Bile duct (tissue), 1 donor: ENCODE results near the genes ATG9A and RESP18.

DNA sequence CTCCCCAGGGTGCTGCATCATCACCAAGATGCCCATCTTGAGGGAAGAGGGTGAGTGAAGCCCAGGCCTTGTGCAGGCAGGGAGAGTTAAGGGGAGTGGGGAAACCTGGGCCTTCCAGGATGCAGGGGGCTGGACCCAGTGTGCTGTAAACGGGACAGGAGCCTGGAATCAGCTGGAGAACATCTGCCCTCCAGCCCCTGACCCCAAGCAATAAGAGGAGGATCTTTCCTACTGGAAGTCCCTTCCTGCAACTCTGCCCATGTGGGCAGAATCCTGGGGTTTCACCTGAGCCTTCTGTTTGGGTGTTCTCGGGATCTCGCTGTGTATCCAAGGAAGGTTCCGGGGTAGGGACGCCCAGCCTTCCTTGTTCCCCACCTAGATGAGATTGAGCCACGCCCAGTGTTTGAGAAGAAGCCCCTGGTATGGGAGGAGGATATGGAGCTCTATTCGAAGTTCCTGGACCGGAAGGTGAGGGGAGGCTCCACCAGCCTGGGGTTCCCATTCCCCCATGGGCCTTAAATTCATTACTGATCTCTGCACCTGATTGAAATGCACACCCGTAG is 10.5 kb downstream of the CATIP start:
- PRO-cap = no peak

GRCh38 chr2:218367614-218368342 is 11.1 kb downstream of the CATIP start:
- PRO-cap = bidirectional peak, plus-strand start at chr2:218367963, minus-strand start at chr2:218367853

DNA sequence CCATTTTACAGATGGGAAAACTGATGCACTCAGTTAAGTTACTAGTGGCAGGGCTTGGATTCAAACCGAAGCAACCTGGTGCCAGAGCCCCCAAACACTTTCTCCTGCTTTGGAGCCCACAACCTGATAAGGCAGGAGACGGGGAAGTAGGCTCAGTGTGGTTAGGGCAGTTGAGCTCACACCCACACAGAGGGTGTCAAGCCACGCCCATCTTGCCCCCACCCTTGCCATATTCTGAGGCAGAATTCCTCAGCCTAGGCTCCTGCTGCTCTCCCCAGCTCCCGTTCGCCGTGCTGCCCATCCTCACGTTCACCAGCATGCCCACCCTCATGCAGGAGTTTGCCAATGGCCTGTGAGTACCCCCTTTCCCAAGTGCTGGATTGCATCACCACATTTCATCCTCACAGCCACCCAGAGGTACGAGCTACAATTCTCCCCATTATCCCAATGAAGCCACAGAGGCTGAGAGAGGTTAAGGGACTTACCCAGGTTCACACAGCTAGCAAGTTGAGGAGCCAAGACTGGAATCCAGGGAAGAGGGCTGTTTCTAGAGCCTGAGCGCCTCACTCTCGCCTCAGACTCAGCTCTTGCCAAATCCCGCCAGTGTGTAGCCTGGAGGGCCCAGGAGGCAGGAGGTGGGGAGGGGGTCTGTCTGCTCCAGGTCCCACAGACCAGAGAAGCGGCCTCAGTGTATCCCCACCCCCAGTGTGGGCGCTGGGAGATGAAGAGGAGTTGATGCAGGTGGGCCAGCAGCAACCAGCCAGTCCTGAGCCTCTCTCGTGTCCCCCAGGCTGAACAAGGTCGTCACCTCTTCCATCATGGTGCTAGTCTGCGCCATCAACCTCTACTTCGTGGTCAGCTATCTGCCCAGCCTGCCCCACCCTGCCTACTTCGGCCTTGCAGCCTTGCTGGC is 5.6 kb upstream of the CTDSP1 start:
- PRO-cap = no peak

DNA sequence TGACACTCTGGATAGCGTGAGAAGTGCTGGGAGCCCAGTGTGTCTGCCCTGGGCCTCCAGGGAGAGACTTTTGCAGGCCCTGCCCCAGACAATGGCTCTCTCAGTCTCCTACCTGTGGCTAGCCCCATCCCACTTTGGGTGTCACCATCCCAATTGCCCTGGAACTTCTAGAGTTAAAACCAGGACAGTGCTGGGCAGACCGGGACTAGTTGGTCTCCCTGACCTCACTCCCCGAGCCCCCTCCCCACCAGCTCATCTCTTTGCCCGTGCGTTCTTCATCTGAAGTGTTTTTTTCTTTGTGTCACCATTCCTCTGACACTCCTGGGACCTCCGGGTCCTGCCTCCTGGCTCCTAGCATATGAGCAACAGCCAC is 354 bp downstream of the VIL1 start:
- PRO-cap = no peak

DNA sequence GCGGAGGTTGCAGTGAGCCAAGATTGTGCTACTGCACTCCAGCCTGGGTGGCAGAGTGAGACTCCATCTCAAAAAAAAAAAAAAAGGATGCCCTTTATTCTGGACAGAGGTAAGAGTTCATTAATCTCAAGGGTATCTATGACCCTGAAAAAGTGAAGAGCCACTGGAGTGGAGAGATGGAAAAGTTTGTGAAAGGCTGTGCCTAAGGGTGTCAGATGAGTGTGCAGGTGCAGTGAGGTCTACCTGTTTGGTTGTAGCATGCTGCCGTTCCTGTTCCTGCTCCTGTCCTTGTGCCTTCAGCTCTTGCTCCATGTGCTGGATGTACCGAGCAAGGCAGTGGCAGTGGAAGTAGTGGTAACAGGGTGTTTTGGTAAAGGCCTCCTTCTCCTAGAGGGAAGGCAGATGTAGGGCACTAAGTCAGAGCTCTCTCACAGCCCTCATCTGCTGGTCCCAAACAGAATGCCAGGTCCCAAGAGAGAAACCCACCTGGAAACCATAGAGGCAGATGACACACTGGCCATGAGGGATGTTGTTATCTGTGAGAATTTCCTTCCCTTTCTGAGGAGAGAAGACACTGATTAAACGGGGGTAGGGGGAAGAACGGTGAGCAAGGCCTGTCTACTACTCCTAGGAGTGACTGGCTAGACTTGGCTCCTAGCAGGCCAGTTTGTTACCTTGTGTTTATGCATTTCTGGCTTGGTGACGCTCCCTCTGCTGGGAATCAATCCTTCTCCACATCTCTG is 6.0 kb downstream of the RNF25 start:
- PRO-cap = no peak

DNA sequence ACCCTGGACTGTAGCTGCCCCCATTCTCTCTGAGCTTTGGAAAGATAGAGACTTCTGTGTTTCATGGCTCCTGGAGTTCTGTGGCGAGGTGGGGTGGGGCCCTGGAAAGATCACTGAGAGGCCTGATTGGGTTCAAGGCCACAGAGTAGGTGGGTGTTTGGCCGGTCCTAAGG is 26.3 kb upstream of the CYP27A1 start:
- PRO-cap = no peak

GRCh38 chr2:218883248-218883808 is 2.7 kb downstream of the WNT10A start:
- PRO-cap = no peak

GRCh38 chr2:218995954-218996917 is 3.0 kb upstream of the CRYBA2 start:
- PRO-cap = unidirectional peak, plus-strand start at chr2:218996341; unidirectional peak, plus-strand start at chr2:218996374

DNA sequence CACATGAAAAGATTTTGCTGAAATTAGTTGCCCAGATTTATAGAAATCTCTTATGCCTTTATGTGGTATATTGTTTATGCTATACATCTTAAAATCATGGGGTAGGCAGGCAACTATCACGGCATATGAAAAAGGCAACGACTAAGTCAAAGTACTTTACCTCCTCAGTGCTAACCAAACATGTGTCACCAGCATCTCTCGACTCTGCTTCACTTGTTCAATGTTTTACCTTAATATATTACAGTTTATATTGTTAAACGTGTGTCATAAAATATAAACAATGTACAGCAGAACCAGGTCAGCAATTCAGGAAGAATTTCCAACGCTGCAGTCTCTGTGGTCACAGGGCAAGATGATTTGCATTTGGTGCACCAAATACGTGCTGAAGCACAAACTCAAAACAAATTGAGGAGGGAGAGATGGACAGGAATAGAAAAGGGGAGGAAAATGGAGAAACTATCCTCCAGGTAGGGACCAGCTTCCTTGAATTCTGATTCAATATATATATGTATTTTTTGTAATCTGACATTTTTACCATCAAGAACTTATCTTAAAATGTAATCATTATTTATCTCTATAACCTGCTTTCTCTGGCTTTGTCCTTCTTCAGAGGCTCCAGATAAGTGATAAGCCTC is 47.6 kb downstream of the NHEJ1 start:
- PRO-cap = no peak

DNA sequence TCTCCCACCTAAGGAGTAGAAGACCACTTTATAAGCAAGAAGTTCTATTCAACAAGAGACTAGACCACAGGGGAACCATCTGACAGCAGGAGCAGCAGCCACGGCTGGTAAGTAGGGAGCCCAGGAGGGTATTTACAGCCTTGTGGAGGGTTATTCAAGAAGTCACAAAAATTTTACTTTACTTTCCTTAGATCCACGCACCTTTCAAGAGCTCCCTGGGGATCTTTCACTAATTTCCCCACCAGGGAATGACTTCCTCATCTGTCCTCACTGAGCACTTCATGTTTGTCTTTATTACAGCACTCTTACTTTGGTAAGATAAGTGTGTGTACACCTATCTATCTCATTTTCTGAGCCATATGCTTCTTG is 38.6 kb downstream of the NHEJ1 start:
- PRO-cap = no peak

DNA sequence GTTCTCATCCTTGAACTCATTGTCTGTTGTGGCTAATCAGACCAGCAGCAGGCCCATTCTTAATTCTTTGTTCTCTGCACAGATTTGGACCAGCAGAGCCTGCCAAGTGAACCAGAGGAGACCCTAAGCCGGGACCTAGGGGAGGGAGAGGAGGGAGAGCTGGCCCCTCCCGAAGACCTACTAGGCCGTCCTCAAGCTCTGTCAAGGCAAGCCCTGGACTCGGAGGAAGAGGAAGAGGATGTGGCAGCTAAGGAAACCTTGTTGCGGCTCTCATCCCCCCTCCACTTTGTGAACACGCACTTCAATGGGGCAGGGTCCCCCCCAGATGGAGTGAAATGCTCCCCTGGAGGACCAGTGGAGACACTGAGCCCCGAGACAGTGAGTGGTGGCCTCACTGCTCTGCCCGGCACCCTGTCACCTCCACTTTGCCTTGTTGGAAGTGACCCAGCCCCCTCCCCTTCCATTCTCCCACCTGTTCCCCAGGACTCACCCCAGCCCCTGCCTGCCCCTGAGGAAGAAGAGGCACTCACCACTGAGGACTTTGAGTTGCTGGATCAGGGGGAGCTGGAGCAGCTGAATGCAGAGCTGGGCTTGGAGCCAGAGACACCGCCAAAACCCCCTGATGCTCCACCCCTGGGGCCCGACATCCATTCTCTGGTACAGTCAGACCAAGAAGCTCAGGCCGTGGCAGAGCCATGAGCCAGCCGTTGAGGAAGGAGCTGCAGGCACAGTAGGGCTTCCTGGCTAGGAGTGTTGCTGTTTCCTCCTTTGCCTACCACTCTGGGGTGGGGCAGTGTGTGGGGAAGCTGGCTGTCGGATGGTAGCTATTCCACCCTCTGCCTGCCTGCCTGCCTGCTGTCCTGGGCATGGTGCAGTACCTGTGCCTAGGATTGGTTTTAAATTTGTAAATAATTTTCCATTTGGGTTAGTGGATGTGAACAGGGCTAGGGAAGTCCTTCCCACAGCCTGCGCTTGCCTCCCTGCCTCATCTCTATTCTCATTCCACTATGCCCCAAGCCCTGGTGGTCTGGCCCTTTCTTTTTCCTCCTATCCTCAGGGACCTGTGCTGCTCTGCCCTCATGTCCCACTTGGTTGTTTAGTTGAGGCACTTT is 4.2 kb downstream of the RETREG2 start:
- PRO-cap = no peak

DNA sequence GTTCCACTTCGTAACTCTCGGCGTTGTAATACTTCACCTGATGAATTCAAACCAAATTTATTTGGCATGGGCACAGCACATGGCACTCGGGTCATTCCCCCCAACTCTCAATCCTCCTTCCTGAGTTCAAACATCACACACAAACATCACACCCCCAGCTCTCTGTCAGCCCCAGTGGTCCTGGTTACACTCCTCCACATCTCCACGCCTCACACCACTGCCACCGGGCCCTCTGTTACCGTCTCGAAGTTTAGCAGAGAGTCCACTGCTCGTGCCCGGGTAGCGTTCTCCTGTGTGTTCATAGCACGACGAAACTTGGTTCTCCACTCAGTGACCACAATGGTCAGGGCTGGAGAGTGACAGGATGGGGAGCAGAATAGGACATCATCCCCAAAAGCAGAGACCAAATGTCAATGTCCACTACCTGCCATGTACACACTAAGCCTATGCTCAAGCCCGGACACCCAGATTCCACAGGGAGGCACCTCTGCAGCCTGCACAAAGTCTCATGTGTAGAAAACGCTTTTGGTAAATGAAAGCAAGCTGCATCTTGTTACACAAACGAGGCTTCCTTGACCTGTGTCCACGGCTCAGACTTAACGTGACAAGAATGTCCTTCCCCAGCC is 4.5 kb downstream of the ABCB6 start:
- PRO-cap = no peak

DNA sequence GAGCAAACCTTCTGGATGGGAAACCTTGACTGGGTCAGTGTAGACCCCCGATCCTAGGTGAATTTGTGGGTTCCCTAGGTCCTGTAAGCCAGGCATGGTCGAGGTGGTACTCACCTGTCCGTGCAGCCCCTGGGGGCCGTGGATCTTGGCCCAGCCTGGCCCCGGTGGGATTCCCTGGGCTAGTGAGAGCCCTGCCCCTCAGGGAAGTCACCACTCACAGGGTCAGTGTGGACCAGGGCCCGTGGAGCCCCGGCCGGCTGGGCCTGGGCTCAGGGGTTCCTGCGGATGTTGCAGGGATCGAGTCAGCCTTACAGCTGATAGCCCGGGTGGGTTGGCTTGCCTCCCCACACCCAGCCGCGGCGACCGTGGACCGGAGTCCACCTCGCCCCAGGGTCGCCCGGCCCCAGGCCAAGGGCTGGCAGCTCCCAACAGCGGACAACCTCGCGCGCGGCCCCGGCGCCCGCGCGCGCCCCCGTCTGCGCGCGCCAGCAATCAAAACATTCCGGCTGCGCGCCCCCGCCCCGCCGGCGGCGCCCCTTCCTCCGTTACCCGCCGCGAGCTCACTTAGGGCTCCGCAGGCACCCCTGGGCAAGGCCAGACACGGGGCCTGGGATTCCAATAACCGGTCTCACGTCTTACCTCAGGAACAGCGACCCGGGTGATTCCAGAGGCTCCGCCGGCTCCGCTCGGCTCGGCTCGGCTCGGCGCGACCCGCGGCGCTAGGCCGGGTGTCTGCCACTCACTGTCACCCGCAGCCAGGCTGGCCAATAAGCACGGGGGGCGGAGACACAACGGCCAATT is at the start of gene ATG9A:
TSS of gene ATG9A (minus strand) at position 741 of the 801 bp plus-strand sequence.
- PRO-cap = unidirectional peak, minus-strand start at position 452 of the sequence; unidirectional peak, minus-strand start at position 538 of the sequence; bidirectional peak, plus-strand start outside the sequence, minus-strand start at position 734 of the sequence

DNA sequence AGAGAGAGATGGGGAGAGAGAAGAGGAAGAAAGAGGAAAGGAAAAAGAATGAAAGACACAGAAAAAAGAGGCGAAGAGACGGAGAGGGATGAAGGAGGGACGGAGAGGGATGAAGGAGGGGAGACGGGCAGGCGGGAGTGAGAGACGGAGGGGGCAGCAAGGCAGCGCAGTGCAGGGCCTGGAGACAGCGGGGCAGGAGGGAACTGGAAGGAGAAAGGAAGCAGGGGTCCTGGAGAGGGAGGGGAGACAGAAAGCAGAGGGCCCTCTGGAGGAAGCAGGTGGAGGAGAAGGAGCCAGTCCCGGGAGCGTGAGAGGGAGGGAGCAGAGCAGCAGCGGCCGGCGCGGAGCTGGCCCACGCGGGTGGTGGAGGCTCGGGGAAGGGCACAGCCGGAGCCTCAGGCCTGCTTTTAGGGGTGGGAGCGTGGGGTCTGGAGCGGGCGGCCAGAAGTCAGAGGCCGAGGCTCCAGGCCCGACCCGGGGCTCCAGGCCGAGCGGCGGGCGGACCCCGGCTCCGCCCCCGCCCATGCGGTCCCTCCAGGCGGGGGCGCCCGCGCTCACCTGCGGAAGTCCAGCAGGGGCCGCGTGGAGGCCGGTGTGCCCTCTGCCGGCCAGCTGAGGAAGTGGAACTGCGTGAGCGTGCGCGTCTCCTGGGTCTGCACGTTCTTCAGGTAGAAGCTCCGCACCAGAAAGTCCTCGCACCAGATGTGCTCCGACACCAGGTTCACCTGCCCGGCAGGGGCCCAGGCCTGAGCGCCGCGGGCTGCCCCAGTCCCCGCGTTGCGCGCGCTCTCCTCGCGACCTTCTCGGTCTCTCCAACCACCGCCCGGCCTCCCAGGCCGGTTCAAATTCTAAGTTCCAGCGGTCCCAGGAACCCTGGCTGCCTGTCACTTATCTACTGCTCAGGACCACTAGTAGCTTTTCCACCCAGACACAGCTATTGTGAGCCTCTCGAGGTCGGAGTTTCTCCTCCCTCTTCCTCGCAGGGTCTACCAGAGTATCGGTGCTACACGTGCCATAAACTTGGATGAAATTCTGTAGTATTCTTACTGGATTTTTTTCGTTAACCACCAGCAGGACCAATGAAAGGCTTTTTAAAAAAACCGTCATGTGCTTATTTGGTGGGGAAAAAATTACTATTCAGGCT is 14.4 kb downstream of the PTPRN start:
- PRO-cap = unidirectional peak, minus-strand start at position 525 of the sequence

DNA sequence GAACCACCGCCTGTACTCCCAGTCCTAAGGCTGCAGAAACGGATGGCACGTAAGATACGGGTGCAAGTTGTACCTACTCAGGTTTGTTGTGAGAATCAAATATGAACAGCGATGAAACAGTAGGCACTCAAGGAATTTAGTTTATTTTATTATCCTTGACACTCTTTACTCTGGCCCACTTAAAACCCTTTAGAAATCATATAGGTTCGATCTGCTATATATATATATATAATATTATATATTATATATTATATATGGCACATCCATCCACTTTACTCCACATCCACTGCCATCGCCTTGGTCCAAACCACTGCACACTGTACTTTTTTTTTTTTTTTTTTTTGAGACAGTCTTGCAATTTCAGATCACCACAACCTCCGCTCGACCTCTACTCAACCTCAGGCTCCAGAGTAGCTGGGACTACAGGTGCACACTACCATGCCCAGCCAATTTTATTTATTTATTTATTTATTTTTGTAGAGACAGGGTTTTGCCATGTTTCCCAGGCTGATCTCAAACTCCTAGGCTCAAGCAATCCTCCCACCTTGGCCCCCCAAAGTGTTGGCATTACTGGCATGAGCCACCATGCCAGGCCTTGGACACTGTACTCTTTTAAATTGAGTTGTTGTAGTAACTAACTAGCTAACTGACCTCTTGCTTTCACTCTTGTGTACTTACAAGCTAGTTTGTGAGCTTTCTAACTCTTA is at the start of gene RESP18:
TSS of gene RESP18 (minus strand) at position 293 of the 707 bp plus-strand sequence.
- PRO-cap = no peak

DNA sequence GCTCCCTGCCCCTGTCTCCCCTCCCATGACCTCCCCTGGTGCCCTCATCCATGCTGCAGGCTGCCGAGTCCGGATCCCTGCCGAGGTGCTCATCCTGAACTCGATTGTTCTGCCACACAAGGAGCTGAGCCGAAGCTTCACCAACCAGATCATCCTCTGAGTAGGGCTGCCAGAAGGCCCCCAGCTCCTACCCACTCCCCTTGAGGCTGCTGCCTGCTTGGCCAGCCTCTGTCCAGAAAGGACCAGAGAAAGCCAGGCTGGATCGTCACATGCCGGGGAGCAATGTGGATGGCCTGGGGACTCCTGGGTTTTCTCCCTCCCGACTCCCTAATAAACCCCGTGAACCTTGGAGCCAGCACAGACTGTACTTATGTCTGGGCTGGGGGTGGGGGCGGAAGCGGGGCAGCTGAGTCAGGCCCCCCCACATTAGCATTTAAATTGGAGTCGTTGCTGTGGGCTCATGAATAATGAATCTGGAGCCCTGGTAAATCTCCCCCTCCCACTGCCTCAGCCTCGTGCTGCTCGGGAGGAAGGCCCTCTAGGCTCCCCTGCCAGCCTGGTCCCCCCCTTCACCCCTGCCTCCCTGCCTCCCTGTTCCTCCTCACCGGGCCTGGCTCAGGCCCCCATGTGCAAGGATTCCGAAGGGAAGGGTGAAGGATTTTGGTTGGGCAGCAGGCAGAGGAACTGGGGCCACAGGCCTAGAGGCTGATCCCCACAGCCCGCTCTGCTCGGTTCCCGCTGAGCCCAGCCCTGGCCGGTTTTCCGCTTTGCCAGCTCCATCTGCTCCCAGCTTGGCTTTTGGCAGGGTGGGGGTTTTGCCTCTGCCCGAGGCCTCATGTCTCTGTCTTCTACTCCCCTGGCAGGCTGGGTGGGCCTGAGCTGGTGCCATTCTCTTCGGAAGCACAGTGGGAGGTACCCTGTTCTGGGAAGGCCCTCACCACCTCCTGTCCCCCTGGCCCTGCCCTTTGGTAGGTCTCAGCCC is 7.4 kb upstream of the ASIC4 start:
- PRO-cap = no peak

- PRO-cap = no peak
These were observed 3.3 kb downstream of the OBSL1 start for GRCh38 chr2:219567893-219568628.

GRCh38 chr2:219571804-219572019 is 373 bp upstream of the OBSL1 start:
- PRO-cap = no peak

DNA sequence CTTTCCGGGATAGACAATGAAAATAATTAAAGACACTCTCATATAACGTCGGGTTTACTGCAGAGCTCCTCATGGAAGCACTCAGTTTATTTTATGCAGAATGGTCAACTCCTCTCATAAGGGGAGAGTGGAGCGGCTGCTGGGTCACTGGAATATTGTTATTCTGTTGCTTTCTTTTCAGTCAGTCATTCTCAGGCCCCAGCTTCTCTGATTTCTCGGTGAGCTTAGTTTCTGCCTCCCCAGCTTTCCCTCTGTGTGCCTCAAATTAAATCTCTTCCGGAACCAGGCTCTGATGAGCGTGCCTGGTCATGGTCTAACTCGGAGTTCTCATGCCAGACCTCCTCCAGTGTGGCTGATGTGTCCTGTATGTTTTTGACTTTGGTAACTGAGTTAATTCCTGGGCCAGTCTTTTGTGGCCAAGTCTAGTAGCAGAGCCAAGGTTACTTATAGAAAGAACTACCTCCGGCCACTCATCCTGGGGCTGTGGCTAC is 5.0 kb upstream of the STK11IP start:
- PRO-cap = no peak

DNA sequence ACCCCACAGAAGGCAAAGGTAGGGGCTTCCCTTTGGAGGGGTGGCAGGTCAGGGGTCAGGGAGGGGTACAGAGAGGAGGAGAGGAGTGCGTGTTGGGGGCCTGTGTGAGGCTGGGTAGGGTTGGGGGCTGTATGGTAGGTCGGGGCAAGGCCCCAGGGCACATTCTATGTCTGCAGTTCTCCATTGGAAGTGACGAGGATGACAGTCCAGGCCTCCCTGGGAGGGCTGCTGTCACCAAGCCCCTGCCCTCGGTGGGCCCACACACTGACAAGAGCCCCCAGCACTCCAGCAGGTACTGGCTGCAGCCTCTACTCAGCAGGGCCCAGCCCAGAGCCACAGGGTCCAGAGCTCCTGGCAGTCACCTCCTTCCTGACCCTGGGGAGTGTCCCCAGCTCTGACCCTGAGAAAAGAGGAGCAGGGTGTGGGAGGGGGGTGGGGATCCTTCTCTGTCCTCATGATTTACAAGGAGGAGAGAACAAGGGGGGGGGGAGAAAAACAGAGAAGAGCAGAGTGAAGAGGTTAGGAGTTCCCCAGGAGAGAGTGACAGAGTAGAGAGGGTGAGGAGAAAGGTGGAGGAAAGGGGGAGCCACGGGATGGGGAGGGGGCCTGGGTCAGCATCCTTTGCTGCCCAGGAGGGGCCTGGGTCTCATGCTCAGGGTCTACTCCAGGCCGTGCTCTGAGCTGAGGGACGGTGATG is 2.1 kb downstream of the SLC4A3 start:
- PRO-cap = no peak